ENCODE data around the gene FGF1.

GRCh38 chr5:142133679-142134392 is 25.3 kb downstream of the NDFIP1 start:
- RRBS, 2 experiments: no CpG with 5 or more reads among the region's 3 CpGs

- RRBS, 2 experiments: no CpG with 5 or more reads among the region's 6 CpGs
Observed at GRCh38 chr5:142326907-142327444, 2.2 kb upstream of the SPRY4 start.

GRCh38 chr5:142408750-142409230 is 84.0 kb upstream of the SPRY4 start:
- RRBS, 2 experiments: no CpG with 5 or more reads among the region's 13 CpGs

DNA sequence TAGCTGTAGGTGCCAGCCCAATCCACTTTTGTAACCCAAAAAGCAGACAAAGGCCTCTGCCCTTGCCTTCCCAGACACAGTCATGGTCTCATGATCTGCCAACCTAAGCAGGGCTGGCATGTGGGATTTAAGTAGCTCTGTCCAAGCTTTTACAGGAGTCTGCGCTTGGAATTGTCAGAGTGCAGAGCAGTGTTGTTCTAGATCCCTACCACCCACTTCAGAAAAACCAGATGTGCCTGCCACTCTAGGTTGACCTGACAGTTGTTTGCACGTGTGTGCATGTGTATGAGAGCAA is 87.7 kb upstream of the SPRY4 start:
- RRBS, 2 experiments: no CpG with 5 or more reads among the region's 2 CpGs

DNA sequence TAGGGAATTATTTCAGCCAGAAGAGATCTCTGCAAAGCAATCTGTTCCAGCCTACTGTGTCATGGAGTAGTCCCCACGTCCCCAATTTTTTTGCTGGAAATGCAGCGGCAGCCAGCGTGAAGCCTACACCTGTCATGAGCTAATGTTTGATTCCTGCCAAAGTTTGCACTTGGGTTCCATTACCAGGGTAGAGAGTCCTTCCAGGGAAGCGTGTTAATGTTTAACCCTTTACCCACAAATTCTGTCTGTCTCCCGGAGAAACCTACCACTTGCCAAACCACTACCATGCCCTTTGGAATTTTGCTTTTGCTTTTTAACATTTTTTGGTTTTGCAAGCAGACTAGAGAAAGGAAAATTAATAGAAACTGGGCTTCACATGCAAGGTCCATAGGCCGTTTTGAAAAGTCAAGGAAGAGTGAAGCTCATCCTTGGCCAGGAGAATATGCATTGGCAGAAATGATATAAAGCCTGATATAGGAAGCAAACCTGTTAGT is 174.9 kb upstream of the SPRY4 start:
- RRBS, 2 experiments: no CpG with 5 or more reads among the region's 6 CpGs

DNA sequence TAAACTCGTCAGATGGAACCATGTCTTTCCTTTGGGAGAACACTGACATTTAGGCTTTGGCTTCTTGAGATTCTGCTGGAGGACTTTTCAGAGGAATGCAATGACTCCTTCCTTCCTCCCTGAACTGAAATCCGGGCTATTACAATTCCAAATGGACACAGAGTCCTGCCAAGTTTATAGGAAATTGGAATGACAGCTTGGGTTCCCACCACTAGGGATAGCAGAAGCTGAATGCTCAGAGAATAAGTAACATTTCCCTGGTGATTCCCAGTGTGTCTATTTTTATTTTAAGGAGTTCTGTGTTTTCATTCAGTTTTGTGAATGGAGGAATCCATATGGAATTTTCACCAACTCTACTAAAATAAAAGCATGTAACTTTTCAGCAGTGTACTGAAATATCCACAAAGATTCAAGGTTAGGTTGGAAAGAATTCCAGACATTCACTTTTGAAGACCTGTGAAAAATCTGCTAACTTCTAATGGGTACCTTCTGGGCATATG is 142.9 kb downstream of the FGF1 start:
- RRBS, 2 experiments: no CpG with 5 or more reads among the region's 2 CpGs

DNA sequence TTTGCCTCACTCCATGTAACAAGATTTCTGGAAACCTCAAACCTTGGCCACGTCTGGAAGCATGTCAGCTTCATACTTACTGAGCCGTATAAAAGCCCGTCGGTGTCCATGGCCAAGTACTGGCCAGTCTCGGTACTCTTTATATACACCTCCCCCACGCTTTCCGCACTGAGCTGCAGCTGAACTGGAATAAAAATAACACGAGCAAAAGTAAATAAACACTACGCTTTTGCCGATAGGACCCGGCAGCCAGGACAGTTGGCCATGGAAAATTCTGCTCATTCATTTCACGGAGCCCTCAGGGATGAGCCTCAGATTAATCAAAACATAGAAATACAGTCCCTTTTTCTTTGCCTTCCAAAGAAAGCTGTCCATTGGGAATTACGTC is 85.3 kb downstream of the FGF1 start:
- RRBS, 2 experiments: no CpG with 5 or more reads among the region's 13 CpGs

GRCh38 chr5:142685858-142686802 is at the start of gene FGF1:
TSS of gene FGF1 (minus strand) at chr5:142686090.
- RRBS, 2 experiments: no CpG with 5 or more reads among the region's 21 CpGs

GRCh38 chr5:142840359-142841015 is 70.3 kb downstream of the ARHGAP26 start:
- RRBS, 2 experiments: no CpG with 5 or more reads among the region's 2 CpGs

DNA sequence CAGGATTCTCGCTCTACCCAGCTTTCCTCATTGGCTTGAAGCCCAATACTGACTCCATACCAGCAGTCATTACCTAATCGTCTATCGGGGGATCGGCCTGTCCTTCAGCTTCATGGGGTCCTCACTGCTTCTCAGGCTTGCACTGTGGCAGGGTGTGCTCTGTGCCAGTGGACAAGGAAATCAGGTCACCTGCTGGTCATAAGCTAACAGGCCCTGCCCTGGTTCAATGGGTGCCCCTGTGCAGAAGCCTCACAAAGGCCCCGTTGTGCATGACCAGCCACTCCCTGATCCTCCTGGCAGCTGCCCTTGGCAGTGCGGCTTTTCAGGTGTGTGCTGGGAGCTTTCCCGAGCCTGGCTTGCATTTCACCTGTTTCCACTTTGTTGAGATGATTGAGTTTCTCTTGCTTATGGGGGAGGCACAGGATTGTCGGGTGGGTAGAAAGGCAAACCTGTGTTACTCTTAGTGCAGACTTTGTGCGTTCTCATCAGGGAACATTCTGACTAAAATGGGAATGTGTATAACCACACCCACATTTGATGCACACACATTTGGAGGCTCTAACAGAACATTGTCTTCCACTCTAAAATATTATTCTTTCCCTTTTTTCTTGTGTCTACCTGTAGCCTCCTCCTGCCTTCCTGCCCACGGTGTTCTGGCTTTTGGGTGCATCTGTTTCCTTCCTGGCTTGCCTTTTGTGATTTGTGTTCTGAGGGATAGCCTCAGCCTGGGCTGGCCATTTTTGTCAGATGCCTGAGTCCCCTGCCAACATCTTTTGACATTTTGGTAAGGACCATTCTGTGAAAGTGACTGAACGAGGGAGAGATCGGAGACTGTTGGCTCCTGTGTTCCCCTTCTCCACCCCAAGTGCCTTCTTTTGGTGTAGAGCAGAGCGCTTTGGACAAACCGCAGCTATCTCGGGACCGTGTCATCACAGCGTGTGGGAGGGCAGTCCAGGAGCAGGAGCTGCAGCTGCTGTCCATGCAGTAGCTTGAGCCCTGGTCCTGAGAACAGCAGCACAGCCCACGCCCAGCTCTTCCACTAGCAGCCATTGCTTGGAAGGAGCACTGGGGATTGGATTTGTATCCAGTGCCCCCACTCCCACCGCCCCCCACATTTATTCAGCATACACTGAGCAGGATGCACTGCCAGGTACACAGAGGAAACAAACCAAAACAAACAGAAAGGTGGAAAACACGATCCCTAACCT is 101.3 kb downstream of the ARHGAP26 start:
- RRBS, 2 experiments: no CpG with 5 or more reads among the region's 20 CpGs

DNA sequence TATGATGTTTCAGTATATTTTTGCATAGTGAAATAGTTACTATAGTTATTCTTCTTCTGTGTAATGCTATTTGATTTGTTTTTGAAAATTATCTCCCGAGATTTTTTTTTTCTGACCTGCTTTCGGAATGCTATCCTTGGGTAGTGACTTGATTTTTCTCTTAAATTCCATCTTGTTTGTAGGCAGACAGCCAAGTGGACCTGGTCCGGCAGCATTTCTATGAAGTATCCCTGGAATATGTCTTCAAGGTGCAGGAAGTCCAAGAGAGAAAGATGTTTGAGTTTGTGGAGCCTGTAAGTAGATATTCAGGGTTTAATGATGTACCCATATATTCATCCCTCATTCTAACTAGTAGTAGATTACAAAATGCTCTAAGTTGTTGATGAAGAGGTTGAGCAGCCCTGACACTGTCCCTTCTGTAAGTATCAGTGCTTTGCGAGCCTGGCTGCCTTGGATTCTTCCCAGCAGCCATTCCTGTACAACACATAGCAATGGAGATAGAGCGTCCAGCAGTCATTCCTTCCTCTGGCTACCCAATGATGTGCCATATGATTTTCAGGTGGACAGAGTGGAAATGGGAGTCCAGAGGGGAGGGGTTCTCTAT is 124.0 kb downstream of the ARHGAP26 start:
- RRBS, 2 experiments: no CpG with 5 or more reads among the region's 5 CpGs

DNA sequence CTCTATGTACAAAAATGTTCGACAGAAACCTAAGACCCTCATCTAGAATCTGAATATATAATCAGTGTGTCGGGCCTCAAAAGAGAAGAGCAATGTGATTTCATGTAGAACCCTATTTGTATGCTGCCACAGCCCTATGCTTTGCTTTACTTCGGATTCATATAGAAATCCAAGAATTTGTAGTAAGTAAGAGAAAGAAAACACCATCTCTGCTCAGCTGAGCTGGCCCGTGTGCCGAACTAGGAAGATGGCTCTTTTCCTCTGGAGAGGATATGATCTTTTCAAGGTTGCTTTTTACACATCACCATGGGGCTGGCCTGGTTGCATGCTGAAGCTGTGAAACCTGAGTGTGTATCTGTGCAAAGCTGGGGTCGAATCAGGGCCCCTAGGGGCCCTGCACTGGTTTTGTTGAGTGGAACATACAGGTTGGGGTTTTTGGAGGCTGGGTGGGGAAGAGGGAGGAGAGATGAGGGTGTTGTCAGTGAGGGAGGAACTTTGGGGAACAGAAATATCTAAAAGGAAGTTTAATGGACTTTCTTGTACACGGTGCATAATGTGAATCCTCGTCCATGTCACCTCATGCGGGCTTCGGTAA is 238.5 kb downstream of the NR3C1 start:
- RRBS, 2 experiments: no CpG with 5 or more reads among the region's 10 CpGs

DNA sequence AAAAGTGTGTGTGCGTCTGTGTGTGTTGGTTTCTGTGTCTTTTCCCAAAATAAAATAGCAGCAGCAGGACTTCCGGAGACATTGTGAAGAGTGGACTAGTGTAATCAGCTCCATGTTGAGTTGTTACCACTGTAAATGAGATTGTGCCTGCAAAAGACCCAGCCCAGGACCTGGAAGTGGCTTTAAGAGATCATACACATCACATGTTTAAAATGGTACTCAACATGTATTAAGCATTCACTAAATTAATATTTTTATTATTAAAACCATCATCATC is 189.3 kb downstream of the NR3C1 start:
- RRBS, 2 experiments: no CpG with 5 or more reads among the region's 2 CpGs

GRCh38 chr5:143313918-143314540 is 89.5 kb downstream of the NR3C1 start:
- RRBS, 2 experiments: no CpG with 5 or more reads among the region's 1 CpG

DNA sequence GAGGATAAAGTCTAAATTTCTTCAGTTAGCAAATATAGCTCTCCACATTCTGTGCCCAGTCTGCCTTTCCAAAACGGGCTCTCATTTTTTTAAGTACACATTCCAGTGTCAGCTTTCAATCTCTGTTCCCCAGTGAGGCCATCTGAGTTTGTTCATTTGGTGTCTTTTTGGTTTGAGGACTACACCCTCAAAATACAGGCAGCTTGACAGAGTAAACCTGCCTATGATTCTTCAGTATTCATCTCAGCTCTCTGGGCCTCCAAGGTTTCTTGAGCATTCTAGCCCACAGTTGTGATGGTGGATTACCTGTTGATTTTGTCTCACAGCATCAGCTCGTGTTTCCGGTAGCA is 55.7 kb downstream of the NR3C1 start:
- RRBS, 2 experiments: no CpG with 5 or more reads among the region's 3 CpGs

DNA sequence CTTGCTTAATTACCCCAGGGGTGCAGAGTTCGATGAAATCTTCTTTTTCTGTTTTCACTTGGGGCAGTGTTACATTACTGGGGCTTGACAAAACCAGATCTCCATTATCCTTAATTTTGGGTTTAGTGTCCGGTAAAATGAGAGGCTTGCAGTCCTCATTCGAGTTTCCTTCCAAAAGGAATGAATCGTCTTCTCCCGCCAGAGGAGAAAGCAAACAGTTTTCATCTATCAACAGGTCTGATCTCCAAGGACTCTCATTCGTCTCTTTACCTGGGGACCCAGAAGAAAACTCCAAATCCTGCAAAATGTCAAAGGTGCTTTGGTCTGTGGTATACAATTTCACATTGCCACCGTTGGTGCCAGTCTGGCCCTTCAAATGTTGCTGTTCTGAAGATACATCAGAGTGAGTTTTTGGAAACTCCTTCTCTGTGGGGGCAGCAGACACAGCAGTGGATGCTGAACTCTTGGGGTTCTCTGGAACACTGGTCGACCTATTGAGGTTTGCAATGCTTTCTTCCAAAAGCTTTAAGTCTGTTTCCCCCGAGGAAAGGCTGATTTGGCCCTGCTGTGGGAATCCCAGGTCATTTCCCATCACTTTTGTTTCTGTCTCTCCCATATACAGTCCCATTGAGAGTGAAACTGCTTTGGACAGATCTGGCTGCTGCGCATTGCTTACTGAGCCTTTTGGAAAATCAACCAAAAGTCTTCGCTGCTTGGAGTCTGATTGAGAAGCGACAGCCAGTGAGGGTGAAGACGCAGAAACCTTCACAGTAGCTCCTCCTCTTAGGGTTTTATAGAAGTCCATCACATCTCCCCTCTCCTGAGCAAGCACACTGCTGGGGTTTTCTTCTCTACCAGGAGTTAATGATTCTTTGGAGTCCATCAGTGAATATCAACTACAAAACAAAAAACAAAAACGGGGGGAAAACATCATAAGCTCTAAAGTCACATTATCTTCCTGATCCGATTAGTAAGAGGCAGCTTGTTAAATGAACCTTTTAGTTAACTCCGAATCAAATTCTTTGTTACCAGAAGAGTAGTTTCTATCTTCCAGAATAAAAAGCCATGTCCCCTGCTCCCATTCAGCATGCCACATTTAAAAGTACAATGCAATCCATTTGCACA is 3.2 kb downstream of the NR3C1 start:
- RRBS, 2 experiments: no CpG with 5 or more reads among the region's 16 CpGs

DNA sequence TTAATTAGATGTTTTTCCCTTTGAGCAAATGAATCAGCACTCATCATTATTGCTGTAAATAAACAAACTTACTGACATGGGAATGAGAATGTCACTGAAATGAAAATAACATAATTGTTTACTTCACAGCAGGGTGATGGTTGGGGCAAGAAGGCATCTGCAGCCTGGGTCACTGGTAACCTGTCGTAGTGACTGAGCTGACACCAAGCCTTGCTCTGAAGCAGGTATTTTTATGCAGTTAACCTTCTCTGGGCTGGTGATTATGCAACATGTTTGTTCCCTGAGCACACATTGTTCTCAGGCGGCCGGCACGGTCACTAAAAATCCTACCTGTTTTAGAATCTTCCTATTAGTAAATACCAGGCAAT is 157.7 kb upstream of the NR3C1 start:
- RRBS, 2 experiments: no CpG with 5 or more reads among the region's 4 CpGs

- RRBS, 2 experiments: no CpG with 5 or more reads among the region's 3 CpGs
Observed at GRCh38 chr5:143659756-143660115, 152.2 kb upstream of the HMHB1 start.

GRCh38 chr5:145854506-145855291 is 18.1 kb downstream of the GRXCR2 start:
- RRBS, 2 experiments: no CpG with 5 or more reads among the region's 3 CpGs

- RRBS, 2 experiments: no CpG with 5 or more reads among the region's 6 CpGs
Observed at GRCh38 chr5:146047222-146047957, 58.0 kb downstream of the PLAC8L1 start.

All from bronchial epithelial cell (primary cell).